Caco-2 (cell line): ENCODE results near the gene ABHD18.

DNA sequence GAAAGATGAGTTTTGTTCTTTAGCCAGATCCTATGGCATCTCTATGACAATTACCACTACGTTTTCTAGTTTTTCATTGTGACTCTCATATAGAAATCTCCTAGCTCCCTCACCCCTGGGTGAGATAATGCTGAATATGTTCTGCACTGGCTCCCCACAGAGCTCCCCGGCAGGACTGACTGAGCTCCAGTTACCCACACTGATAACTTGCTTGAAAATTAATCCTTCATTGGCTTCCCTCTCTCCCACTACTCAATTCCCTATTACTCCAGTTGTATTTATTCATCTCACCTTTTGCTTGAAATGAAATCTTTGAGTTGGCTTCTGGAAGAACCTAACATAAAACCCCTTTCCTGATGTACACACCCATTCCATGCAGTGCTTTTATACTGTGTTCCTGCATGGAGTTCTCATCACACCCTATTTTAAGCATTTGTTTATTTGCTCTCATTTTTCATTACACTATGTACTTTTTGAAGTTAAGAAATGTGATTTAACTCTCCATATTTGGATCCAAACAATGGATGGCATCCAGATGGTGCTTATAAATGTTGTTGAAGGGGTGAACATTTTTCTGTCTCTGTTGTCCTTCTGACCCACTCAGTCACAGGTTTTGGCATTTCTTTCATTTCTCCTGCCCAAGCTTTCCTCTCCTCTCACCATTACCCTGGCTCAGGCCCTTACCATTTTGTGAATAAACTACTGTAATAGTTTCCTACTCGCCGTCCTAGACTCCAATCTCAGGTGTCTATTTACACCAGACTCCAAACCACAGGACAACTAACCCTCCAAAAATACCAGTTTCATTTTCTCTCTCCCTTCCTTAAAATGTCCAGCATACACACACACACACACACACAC, 623.4 kb downstream of the SPRY1 start:
- PRO-cap = no peak
- RRBS = no CpG with 5 or more reads among the region's 4 CpGs

- PRO-cap = no peak
- RRBS = no CpG with 5 or more reads among the region's 2 CpGs
Observed at GRCh38 chr4:124491390-124491749, 221.2 kb downstream of the ANKRD50 start.

DNA sequence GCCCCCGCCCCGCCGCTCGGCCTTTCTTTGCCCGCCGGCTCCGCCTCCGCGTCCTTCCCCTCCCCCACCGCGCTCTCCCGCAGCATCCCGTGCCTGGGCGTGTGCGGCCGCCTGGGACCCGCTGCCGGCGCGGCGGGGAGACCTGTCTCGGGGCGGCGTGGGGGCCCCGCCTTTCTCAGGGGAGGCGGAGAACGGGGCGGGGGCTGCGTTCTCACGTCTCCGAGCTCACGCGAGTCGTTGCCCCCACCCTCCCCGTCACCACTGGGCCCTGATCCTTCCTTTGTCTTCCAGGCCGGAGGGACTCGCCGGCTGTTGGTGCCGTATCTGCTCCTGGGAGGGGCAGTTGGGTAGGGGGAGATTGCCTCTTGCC, 253 bp upstream of the ANKRD50 start:
- PRO-cap = bidirectional peak, plus-strand start at position 283 of the sequence, minus-strand start outside the sequence
- RRBS = 3% methylated on average over 5 of the region's 39 CpGs

GRCh38 chr4:125416853-125417366, 102.2 kb downstream of the FAT4 start:
- PRO-cap = no peak
- RRBS = no CpG with 5 or more reads among the region's 6 CpGs

- PRO-cap = no peak
- RRBS = no CpG with 5 or more reads among the region's 14 CpGs
Observed at GRCh38 chr4:125676605-125677073, 361.9 kb downstream of the FAT4 start.

- PRO-cap = no peak
- RRBS = no CpG with 5 or more reads among the region's 3 CpGs
Observed at GRCh38 chr4:126144735-126145316, 830.1 kb downstream of the FAT4 start.

DNA sequence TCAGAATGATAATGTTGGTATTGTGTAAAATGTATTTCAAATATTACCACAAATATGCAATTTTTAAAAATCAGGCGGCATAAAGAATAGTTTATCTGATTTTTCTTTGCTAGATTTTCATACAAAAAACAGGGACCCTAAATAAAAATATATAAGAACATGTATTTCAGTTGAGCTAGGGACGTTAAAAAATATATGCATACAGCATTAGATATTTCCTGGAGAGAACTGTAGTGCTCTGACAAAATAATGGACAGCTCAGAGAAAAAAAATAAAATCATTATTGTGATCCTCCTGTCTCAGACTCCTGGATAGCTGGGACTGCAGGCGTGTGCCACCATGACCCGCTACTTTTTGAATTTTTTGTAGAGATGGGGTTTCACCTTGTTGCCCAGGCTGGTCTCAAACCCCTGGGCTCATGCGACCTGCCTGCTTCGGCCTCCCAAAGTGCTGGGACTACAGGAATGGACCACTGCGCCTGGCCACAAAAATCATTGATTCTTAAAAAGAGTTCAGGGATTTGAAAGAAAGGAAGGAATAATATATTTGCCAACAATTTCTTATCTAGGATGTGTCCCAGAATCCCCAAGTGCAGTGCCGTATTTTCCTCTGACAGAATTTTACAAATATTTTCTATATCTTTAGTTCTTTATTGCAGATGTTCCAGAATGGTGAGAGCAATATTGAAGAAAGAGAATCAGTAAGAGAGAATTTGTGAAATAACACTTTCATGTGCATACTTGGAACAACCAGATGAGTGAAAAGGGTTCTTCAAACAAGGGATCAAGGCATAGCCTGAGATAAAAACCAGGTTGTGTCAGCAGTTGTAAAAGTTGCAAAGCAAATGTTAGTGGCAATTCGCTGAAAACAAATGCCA, 1148.9 kb upstream of the INTU start:
- PRO-cap = no peak
- RRBS = no CpG with 5 or more reads among the region's 9 CpGs

GRCh38 chr4:126955559-126956652, 676.9 kb upstream of the INTU start:
- PRO-cap = no peak
- RRBS = no CpG with 5 or more reads among the region's 32 CpGs

DNA sequence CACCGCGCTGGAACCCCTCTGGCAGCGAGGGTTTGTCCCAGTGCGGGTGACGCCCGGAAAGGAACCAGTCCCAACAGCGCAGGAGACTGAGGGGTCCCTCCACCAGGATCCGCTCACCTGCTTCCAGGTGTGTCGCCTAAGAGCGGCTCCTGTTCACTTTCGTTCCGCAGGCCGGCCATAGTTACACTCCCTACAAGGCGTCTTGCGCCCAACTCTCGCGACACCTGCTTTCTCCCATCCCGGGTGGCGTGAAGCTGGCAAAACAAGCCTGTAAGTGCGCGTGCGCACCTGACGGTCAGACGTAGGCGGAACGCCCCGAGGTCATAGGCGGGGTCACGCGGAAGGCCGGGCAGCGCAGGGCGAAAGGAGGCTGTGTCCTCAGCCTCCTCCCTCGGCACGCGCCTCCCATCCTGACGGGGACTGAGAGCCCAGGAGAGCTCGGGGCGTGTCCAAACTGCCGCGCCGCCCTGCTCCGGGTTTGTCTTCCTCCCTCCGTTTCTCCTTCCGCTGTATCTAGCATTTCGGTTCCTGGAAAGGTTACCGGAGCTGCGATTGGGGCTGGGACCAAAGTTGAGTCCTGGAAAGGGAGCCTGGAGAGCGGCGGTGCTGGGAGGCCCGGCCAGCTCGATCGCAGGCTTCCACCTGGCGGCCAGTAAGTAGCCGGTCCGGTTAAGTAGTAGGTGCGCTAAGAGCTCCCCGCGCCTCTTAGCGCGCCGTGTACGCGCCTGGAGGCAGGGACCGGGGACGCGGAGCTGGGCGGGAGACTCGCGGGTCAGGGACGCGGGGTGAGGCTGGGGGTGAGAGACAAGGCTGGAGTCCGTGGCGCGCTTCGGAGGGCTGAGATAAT, at the start of gene ABHD18:
ABHD18 (plus strand) TSS at position 452 of the 847 bp plus-strand sequence.
- PRO-cap = bidirectional peak, plus-strand start at position 520 of the sequence, minus-strand start at position 644 of the sequence
- RRBS = 2% methylated on average over 41 of the region's 76 CpGs

DNA sequence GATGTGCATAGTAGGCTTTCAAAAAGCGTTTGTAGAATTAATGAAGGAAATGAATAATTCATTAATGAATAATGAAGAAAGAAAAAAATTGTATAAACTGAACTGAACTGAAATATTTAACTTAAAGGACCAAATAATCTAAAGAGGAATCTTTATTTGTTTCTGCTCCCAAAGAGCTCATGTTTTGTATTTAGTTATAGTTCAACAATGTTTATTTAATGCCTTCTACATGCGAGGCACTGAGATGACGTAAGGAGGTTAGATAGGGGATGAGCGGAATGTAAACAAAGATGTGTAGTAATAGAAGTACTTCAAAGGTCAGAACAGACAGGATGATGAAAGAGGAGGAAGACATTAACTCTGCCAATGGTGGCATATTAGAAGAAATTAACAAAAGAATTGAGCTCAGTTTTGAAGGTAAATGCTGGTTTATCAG, 62.2 kb upstream of the PGRMC2 start:
- PRO-cap = no peak
- RRBS = no CpG with 5 or more reads among the region's 4 CpGs

- PRO-cap = no peak
- RRBS = no CpG with 5 or more reads among the region's 14 CpGs
Observed at GRCh38 chr4:128386717-128387497, 99.3 kb upstream of the PGRMC2 start.

- PRO-cap = no peak
- RRBS = no CpG with 5 or more reads among the region's 3 CpGs
Observed at GRCh38 chr4:128394485-128394834, 106.8 kb upstream of the PGRMC2 start.

DNA sequence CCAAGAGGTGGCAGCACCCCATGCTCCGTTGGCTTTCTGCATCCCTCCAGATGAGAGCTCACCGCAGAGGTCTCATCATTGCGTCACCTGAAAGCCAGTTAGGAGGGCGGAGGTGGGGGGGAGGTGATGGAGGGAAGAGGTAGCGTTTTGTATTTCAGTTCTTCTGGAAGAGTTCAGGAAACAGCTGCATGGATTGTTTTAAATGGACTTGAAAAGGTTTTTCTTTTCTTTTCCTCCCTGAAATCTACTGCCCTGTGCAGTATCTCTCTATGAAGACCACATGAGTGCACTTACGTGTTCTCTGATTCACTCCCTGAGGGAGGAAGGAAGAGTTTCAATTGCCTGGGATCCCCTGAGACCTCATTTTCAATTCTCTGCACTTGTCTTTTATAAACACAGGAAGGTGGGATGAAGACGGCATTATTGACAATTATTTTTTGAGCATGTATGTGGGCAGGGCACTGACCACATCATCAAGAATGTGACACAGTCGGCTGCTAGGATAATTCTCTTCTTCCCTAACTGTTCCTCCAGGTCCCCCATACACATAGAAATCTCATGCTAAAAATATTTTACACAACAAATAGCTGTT, 166.9 kb upstream of the PGRMC2 start:
- PRO-cap = no peak
- RRBS = no CpG with 5 or more reads among the region's 8 CpGs

GRCh38 chr4:128472833-128473169, 185.2 kb upstream of the PGRMC2 start:
- PRO-cap = no peak
- RRBS = no CpG with 5 or more reads among the region's 1 CpG

GRCh38 chr4:128529049-128529456, 241.4 kb upstream of the PGRMC2 start:
- PRO-cap = bidirectional peak, plus-strand start at chr4:128529364, minus-strand start at chr4:128529262
- RRBS = no CpG with 5 or more reads among the region's 3 CpGs

DNA sequence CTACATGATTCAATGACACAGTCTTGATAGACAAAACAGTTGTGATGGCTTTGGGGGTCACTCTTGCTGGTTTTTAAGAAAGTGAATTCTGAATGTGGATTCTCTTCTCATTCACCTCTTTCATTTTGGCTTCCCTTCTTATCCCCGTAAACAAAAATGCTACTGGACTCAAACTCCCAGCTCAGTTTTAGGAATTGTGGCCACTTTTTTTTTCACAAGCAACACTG, 253.2 kb upstream of the JADE1 start:
- PRO-cap = no peak
- RRBS = no CpG with 5 or more reads among the region's 1 CpG

DNA sequence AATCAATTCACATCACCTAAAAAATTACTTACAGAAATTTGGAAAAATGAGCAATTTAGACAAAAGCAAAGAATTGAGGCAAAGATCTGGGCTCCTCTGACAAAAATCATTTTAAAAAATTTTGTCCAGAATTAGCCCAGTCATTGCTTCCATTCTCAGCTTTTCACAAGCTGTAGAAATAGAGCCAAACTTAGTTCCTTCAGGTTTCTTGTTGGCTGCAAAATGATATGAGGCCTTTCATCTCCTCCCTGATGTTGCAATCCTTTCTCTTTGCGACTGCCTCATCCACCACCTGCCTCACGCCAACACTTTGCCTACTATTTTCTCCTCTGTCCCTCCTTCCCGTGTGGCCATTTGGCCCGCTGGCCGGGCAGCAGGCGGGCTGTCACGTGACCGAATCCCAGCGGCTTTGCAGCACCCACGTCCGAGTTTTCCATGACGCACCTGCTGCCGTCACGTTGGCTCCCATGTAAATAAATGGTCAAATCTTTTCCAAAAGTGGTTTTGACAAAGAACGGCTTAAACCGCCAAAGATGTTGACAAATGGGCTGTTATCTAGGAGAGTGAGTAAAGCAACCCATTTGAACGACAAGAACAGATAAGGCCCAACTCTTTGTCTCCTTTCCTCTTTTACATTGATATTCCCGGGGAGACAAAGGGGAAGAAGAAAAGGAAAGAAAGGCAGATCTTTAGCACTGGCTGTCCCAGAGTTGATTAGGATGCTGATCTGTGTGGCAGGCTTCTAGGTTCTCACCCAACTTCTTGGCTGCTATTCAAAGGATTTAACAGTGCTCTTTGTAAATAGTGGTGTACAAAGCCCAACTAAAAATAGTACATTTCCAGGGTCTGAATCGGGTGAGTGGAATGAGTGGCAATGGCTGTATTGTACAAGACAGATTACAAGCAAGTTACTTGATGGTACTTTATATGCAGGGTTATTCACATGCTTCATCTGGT, 174.3 kb upstream of the JADE1 start:
- PRO-cap = bidirectional peak, plus-strand start at position 581 of the sequence, minus-strand start at position 364 of the sequence
- RRBS = no CpG with 5 or more reads among the region's 19 CpGs

DNA sequence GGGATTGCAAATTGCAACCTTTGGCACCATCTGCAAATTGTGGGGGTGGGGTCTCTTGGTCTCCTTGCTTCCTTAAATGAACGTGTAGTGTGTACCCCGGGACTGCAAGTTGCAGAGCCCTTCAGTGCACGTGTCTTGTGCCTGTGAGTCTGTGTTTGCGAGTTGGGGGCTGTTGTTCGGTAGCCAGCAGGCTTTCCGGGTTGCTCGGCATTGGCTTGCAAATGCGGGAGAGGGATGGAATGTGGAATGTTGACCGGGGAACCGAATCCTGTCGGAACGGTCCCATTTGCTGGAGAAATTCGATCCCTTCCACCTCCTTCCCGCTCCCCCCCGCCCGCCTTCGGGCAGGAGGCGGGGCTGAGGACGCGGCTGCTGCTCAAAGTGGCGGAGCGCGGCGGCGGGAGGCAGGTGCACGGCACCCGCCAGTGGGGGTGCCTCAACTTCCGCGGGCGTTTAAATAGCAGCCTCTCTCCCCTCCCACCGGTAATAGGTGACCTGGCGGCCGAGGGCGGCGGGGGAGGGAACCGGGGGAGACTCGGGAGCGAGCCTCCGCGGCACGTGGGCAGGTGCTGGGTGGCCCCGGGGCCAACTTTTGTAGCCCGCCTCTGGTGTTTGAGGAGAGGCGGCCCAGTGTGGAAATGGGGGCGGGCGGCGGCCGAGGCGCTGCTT, 1.5 kb downstream of the JADE1 start:
- PRO-cap = bidirectional peak, plus-strand start at position 379 of the sequence, minus-strand start at position 427 of the sequence
- RRBS = 3% methylated on average over 22 of the region's 49 CpGs

DNA sequence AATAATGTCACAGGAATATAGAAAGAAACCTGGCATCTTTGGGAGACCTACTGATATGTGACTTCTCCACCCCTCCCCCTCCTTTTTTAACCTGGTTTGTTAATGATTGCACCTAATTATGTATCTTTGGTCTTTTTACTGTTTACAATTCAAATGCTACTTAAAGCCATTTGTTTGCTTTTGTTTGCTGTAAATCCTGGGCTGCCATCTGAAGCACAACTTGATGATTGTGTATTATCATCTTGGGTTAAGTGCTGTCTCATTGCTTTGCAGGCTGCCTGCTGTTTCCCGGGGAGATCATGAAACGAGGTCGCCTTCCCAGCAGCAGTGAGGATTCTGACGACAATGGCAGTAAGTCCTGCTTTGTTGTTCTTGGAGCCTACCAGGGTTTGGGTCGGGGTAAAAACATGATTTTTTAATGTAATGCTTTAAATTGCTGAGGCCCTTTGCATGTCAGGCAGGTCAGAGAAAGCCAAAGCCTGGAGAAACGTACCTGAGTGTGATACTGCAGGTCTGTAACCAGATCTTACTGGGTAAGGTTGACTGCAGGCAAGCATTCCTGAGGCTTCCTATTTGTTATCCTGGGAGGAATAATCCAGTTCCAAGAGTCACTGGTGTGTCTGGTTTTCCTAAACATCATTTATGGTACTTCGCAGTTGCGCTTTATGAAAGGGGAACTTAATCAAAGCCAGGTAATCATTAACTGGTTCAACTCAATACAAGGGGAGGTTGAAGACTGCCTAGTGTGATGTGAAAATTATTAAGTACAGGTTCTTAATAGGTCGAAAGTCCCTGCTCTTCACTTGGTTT, 22.2 kb downstream of the JADE1 start:
- PRO-cap = unidirectional peak, plus-strand start at position 327 of the sequence
- RRBS = no CpG with 5 or more reads among the region's 9 CpGs

DNA sequence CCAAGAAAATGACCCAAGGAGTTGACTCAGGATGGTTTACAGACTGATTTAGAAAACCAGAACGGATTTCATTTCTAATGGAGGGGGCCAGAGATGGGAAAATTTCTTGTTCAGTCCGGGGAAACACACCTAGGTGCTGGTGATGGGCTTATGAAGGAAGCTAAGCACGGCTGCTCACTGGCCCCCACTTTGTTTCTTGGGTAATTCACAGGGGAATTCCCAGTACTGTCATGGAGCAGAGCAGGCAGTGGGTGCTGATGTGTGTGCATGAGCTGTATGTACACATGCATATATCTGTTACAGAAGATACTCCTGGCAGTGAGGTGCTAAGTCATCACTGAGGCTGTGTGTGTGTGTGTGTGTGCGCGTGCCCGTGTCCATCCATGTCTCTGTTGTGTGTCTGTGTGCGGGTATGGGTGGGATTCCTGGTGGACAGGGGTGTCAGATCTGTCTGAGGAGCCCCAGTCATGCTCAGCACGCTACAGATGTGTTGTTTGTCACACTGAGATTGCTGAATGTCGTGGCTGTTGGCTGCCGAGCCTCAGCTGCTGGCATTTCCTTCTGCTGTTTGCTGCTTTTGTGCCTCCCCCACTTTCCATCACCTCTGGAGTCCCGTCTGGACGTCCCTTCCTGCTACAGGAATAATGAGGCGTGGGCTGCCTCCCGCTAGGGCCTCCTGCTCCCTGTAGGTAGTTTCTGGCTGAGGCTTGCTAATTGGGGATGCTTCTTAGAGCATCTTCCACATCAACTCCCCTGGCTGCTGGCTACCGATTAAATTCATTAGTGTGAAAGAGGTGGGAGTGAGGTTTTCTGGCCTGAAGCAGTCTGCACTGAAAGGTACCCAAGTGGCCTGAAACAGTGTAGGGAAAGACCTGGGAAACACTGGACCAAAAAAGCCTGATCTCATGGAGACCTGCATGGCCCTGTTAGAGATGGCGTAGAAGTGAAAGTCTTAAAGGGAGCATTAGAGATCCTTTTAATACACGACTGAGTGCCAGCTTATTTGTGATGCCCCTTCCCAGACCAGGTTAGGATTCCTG, 53.4 kb downstream of the JADE1 start:
- PRO-cap = no peak
- RRBS = no CpG with 5 or more reads among the region's 17 CpGs